ENCODE data around the gene SNX6.

- RAMPAGE, long total RNA = no peak
- RRBS = no CpG with 5 or more reads among the region's 2 CpGs
These were observed 454.7 kb downstream of the NOVA1 start for GRCh38 chr14:26143197-26143396.

DNA sequence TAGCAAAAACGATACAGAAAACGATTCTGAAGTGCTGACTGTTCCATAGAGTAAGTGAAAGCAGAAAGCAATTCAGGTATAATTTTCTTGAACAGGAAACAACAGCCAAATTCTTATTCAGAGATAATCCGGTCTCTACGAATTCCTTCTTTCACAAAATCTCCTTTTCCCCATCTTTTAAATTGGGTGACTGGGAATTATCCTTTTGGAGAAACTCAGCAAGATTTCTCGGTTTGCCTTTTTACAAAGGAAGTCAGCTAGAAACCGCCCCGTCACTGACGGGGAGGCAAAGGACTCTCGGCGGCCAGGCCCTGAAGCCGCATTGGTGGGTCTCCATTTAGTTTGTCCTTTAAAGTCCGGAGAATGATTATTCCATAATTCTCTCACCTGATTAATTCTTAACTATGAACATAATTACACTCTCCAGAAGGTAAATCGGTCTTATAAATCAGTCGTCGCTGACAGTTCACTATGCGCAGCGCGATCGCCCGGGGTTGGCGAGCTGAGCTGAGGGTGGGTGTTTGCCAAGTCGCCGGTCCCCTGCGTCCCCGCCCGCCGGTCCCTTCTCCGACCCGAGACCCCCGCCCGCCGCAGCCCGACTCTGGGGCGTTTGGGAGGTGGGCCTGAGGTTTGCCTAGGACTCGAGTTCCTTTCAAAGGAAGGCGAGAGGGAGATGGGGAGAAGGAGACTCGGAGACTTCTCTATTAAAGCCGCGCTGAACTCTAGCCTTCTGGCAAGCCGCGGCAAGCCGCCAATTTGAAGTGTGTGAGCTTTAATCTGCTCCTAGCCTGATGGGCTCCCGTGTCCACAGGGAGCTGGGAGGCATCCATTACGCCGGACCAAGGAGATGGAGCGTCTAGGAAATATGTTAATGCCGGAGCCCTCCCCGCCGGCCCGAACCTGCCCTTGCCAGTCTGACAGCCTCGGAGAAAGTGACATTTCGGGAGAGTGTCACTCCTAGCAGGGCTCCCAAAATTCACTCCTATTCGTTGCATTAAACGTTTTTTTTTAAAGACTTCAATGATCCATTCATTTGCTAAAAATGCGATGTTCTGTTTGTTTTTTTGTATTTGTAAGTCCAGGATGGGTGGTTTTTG, 393.0 kb downstream of the NOVA1 start:
- RAMPAGE, long total RNA = no peak
- RRBS = 3% methylated on average over 9 of the region's 55 CpGs

- RAMPAGE, long total RNA = no peak
- RRBS = no CpG with 5 or more reads among the region's 4 CpGs
These were observed 274.7 kb upstream of the NOVA1 start for GRCh38 chr14:26872480-26872893.

DNA sequence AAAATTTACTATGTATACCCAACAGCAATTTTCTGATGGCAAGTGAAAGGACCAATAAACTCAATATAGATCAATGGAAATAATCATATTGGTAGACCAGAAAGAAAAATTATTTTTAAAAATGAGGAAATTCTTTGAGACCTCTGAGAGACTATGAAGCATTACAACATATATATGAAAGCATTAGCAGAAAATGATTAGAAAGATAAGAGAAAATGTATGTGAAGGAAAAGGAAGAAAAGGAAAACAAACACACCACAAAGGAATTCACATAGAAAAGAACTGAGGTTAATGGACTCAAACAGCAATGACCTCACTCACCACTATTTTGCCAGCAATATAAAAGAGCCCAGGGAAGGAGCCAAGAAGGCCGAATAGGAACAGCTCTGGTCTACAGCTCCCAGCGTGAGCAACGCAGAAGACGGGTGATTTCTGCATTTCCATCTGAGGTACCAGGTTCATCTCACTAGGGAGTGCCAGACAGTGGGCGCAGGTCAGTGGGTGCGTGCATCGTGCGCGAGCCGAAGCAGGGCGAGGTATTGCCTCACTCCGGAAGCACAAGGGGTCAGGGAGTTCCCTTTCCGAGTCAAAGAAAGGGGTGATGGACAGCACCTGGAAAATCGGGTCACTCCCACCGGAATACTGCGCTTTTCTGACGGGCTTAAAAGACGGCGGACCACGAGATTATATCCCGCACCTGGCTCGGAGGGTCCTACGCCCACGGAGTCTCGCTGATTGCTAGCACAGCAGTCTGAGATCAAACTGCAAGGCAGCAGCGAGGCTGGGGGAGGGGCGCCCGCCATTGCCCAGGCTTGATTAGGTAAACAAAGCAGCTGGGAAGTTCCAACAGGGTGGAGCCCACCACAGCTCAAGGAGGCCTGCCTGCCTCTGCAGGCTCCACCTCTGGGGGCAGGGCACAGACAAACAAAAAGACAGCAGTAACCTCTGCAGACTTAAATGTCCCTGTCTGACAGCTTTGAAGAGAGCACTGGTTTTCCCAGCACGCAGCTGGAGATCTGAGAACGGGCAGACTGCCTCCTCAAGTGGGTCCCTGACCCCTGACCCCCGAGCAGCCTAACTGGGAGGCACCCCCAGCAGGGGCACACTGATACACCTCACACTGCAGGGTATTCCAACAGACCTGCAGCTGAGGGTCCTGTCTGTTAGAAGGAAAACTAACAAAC, 1075.3 kb upstream of the NOVA1 start:
- RAMPAGE, long total RNA = no peak
- RRBS = no CpG with 5 or more reads among the region's 31 CpGs

DNA sequence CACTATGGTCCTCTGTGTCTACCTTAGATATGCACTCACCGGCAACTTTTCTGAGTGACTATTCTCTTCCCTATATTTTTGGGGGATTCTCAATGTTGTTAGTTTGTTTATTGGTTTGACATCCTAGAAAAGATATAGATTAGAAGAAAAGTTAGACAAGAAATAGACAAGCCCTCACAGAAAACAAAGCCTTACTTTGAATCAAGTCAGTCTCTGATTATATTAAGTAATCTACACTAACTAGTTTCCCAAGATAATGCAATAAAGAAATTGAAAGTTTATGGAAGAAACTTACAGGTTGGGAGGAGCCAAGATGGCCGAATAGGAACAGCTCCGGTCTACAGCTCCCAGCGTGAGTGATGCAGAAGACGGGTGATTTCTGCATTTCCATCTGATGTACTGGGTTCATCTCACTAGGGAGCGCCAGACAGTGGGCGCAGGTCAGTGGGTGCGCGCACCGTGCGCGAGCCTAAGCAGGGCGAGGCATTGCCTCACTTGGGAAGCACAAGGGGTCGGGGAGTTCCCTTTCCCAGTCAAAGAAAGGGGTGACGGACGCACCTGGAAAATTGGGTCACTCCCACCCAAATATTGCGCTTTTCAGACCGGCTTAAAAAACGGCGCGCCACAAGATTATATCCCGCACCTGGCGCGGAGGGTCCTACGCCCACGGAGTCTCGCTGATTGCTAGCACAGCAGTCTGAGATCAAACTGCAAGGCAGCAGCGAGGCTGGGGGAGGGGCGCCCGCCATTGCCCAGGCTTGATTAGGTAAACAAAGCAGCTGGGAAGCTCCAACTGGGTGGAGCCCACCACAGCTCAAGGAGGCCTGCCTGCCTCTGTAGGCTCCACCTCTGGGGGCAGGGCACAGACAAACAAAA, 578.2 kb upstream of the FOXG1 start:
- RAMPAGE, long total RNA = no peak
- RRBS = no CpG with 5 or more reads among the region's 30 CpGs

GRCh38 chr14:28577973-28578272, 188.7 kb upstream of the FOXG1 start:
- RAMPAGE, long total RNA = no peak
- RRBS = no CpG with 5 or more reads among the region's 4 CpGs

- RAMPAGE, long total RNA = no peak
- RRBS = no CpG with 5 or more reads among the region's 30 CpGs
These were observed 1.4 kb upstream of the FOXG1 start for GRCh38 chr14:28764963-28765882.

- RAMPAGE, long total RNA = no peak
- RRBS = no CpG with 5 or more reads among the region's 2 CpGs
These were observed 470.1 kb downstream of the FOXG1 start for GRCh38 chr14:29236624-29237243.

DNA sequence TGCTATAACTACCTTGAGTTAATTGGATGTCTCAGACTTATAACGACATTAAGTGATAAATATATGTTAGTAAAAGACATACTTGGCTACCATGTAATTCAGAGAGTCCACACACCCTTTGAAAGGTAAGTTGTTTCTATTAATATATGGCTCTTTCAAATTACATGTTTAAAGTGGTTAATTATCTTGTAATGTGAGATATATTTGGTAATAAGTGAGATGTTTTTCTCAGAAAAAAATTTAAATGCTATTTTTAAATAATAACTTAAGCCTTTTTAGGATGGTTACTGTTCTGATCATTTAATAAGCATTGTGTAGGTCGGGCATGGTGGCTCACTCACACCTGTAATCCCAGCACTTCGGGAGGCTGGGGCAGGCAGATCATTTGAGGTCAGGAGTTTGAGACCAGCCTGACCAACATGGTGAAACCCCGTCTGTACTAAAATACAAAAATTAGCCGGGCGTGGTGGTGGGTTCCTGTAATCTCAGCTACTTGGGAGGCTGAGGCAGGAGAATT, 9.8 kb upstream of the SCFD1 start:
- RAMPAGE, long total RNA = no peak
- RRBS = no CpG with 5 or more reads among the region's 6 CpGs

DNA sequence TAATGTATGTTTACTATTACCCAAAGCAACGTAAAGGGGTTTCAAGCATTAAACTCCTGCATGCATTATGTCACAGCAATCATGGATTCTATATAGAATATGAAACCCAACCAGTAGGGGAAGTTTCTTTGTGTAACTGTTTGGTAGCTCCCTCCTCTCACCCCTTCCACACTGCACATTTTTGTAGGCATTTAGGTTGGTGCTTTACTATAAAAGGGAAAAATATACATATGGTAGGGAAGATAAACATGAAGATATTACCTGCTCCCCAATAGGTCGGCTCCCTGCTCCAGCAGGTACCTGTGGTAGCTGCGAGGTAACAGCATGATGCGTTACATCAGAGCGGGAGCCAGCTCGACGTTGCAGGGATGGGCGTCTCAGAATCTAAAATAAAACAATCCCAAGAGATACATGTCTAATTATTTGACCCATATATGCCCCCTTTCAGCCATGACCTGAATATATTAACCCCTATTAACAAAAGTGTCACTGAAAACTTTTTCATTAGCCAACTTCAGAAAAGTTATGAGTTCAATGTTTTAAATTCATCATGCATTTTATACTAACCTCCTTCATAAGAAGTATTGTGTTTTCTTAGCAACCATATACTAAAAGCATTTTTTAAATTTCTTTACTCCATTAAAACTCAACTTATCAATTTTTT, 86.3 kb downstream of the HECTD1 start:
- RAMPAGE, long total RNA = no peak
- RRBS = no CpG with 5 or more reads among the region's 8 CpGs

- RAMPAGE, long total RNA = no peak
- RRBS = no CpG with 5 or more reads among the region's 13 CpGs
These were observed 36.4 kb upstream of the HECTD1 start for GRCh38 chr14:31243866-31244470.

DNA sequence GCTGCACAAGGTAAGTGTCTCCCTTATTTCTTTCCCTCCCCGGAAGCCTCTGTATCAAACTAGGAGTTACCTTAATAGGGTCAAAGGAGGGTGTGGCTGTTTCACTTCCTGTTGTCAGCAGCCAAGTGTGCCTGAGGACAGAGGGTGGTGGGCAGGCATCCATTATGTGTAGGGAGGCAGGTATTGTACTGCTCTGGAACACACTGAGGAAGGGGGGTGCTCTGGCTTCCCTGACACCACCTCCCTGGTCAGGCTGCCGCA, 132.1 kb upstream of the ARHGAP5 start:
- RAMPAGE, long total RNA = no peak
- RRBS = no CpG with 5 or more reads among the region's 2 CpGs

DNA sequence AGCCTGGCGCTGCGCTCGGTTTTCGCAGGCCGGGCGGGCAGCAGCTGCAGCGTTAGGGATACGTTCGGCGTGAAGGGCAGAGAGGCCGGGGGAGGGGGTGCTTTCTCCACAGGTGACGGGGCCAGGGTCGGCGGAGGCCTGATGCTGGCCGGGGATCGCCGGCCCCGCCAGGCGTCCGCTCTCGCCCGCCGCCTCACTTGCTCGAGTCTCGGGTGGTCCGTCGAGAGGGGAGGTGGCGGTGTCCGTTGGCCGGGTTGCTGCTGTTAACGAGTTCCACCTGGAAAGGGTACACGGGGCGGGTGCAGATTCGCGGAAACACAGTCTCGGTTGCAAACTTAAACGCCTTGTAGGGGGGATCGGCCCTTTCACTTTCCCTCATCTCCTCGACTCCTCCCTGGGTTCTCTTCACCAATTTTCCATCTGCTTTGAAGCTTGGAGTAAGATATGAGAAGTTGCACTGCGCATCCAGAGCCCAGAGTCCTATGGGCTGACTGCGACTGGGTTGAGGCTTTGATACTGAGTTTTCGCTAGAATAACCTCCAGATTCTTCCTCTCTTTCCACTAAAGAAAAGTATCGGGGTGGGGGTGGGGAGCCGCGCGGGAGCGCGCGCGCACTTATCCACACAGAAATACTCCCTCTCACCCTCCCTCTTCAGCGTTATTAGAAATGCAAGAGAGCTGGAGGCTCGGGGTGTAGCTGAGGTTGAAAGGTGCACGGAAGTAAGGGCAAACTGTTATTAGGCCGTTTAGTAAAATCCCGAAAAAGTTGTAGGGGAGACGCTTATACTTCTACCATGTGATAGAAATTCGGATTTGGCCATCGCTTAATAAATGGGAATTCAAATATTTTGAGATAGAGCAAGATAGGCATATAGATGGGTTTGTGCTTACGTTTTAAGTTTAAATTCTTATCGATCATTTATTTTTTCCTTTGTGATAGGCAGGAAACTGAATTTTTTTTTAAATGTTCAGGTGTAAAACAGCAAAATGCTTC, 770 bp downstream of the ARHGAP5 start:
- RAMPAGE, long total RNA = no peak
- RRBS = under 1% methylated on average over 27 of the region's 60 CpGs

- RAMPAGE, long total RNA = no peak
- RRBS = no CpG with 5 or more reads among the region's 17 CpGs
These were observed 125.1 kb upstream of the AKAP6 start for GRCh38 chr14:32203863-32204457.

DNA sequence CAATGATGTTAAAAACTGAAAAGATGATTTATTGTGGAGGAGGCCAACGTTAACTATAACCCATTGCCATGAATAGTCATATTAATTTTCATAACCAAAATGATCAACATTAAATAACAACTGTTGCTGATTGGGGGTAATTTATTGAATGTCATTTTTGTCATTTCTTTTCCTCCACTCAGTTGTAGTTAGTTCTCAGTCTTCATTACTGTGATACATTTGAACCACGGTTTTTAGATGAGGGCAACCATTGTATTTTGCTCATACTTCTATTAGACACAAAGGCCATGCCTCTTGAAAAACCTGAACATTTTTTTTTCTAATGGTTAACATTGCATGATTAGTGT, 105.4 kb downstream of the NPAS3 start:
- RAMPAGE, long total RNA = no peak
- RRBS = no CpG with 5 or more reads among the region's 2 CpGs

DNA sequence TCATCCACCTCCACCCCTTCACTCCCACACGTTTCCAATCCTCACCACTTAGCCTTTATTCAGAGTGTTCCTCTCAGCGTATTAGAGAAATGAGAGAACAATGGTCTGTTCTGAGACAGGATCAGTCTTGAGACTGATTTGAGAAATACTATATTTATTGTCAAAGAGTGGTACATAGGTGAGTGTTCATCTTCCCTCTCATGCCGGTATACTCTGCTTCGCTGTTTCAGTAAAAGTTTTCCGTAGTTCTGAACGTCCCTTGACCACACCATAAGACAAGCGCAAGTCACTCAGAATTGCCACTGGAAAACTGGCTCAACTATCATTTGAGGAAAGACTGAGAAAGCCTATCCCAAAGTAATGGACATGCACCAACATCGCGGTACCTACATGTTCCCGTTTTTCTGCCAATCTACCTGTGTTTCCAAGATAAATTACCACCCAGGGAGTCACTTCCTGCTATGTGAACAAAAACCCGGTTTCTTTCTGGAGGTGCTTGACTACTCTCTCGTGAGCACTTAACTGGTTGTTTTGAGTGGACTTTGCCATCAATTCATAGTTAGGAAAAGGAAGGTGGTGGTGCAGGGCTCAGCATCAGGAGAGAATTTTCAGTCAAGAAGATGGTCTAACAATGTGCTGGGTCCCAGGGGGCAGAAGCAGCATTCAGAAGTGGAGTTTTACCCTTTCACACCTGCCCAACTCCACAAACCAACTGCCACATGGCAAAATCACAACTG, 1.5 kb downstream of the EGLN3 start:
- RAMPAGE, long total RNA = no peak
- RRBS = no CpG with 5 or more reads among the region's 12 CpGs

DNA sequence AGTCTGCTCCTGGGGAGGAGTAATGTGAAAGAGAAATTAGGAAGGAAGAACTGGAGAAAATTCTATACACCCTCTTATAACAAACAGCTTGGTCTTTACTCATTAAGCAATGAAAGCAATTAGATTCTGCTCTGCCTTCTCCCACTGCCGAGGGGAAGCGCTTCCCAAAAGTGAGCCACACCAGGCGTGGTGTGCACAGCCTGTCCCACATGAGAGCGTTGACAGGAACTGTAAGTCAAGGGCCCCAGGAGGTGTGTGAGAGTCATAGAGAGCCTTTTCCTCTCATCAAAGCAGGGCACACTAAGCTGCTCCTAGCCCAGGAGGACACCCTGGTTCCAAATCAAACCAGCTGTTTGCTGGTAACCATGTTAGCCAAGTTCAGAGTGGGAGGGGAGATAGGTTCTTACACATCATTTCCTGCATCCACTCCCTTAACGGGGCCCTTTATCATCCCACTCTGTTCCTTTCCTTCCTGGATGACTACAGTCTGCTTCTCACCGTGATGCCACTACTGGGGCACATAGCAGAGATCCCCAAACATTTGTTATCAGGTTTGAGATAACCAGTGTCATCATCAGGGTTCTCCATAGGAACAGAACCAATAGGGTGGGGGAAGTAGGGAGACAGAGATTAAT, 98.3 kb downstream of the SPTSSA start:
- RAMPAGE, long total RNA = no peak
- RRBS = no CpG with 5 or more reads among the region's 6 CpGs

GRCh38 chr14:34520594-34521154, 18.8 kb downstream of the EAPP start:
- RAMPAGE, long total RNA = no peak
- RRBS = no CpG with 5 or more reads among the region's 4 CpGs

DNA sequence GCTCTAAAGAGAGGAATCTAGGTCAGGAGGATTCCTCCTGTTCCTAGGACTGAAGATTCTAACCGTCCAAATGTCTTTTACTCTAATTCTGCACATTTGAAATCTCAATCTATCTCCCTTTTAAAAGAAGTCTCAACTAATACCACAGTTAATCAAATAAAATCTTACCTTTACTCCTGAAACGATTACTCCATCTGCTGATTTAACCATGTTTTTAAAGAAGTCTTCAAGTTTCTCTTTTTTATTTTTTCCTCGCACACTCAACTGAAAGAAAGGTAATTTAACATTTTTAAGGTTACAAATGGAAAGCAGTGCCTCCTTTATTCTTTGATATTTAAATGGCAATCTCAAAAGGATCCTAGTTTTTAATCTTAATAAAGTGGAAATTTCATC, 32.6 kb downstream of the SNX6 start:
- RAMPAGE, long total RNA = no peak
- RRBS = no CpG with 5 or more reads among the region's 3 CpGs

GRCh38 chr14:34629321-34630333, at the start of gene SNX6:
SNX6 (minus strand) TSS chr14:34630148.
- RAMPAGE, long total RNA = start-site peak on the minus strand at chr14:34630125-34630174, 2,248 and 4,284 reads in 2 replicates
- RRBS = 3% methylated on average over 32 of the region's 89 CpGs

All from epithelial cell of alveolus of lung (primary cell).